Hepatocyte (in vitro differentiated cells and primary cell): ENCODE measurements around a stretch of chr21.

GRCh38 chr21:32448579-32449055, 36.1 kb downstream of the EVA1C start:
- RAMPAGE, long total RNA: no peak
- RRBS: no CpG with 5 or more reads among the region's 3 CpGs

DNA sequence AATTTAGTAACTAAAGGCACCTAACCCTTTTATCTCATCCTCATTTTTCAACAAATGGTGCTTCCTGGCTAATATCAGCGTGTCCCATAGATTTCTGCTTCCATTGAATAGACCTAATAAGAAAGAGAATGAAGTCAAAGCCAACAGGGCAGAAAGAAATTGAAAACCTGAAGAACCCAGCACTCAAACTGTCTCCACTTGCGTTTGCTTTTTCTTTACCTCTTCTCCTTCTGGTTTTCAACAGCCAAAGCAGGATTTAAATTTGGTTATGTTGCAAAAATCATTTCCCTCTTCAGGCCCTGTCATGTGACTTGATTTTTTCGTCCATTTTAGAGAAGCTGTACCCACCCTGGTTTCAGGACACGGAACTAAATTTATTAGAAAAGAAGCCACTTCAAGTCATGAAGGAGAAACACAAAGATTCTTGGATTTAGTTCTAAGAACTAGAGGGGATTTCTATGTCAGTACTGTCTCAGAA, 965 bp upstream of the SYNJ1 start:
- RAMPAGE, long total RNA: no peak
- RRBS: no CpG with 5 or more reads among the region's 4 CpGs

- RAMPAGE, long total RNA: no peak
- RRBS: no CpG with 5 or more reads among the region's 17 CpGs
Measured at GRCh38 chr21:32771965-32772423, 439 bp upstream of the PAXBP1 start.

DNA sequence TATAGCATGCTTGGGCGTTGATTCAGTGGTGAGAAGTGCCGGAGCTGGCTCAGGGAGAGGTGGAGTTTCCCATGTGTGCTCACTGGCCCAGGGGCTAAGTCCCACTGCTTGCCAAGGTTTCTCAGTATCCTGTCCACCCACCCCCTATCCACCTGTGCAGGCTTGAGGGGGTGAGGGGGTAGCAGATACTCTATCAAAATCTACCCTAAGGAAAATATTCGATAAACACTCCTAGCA, 1.2 kb downstream of the IFNAR2 start:
- RAMPAGE, long total RNA: no peak
- RRBS: no CpG with 5 or more reads among the region's 3 CpGs

DNA sequence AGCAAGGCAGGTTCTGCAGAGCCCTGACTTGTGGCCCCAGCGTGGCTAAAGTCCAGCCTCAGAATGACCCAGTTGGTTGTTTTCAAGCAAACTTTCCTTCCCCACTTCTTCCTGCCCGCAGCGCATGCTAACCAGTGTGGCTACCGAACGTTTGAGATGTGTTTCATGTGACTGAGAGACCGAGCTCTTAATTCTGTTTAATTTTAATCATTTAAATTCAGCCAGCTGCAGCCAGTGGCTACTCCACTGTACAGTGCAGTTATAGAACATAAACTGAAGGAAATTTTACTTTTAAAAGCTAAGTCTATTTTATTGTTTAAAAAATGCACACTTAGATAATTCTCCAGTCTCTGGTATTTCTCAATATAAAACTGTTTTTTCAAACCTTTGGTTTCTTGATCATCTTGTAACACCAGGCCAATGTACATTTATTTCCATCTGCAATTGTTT, 6.0 kb upstream of the IL10RB start:
- RAMPAGE, long total RNA: no peak
- RRBS: no CpG with 5 or more reads among the region's 6 CpGs

- RAMPAGE, long total RNA: no peak
- RRBS: no CpG with 5 or more reads among the region's 8 CpGs
Measured at GRCh38 chr21:33282886-33283486, 16.8 kb downstream of the IL10RB start.

GRCh38 chr21:33286086-33286745, 20.0 kb downstream of the IL10RB start:
- RAMPAGE, long total RNA: no peak
- RRBS: no CpG with 5 or more reads among the region's 17 CpGs

- RAMPAGE, long total RNA: no peak
- RRBS: no CpG with 5 or more reads among the region's 4 CpGs
Measured at GRCh38 chr21:33326618-33326916, 1.8 kb downstream of the IFNAR1 start.

- RAMPAGE, long total RNA: no peak
- RRBS: no CpG with 5 or more reads among the region's 5 CpGs
Measured at GRCh38 chr21:33379770-33380547, 23.3 kb upstream of the IFNGR2 start.

DNA sequence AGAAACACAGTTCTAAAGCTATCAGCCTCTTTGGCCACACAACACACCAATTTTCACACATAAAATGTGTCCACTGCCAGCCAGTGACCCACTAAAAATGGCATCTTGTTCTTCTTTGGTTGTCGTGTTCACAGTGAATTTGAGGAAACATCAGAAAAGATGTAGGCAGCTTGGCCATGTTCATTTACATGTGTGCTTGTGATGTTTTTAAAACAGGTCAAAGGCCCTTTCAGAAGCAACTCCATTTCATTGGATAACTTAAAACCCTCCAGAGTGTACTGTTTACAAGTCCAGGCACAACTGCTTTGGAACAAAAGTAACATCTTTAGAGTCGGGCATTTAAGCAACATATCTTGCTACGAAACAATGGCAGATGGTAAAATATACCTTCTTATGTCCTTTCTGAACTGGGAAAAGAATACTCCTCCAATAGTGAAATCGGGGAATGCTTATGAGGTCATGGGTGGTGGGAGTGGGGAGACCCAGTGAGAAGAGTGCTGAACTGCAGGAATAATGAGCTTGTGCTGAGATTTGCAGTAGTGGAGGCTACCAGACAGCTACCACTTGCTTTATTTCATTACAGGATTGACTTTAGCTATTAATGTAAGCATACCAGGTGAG, 28.9 kb downstream of the IFNGR2 start:
- RAMPAGE, long total RNA: no peak
- RRBS: no CpG with 5 or more reads among the region's 4 CpGs

GRCh38 chr21:33557240-33557752, 14.5 kb downstream of the SON start:
- RAMPAGE, long total RNA: no peak
- RRBS: no CpG with 5 or more reads among the region's 19 CpGs

GRCh38 chr21:33645099-33645563, 2.8 kb downstream of the ITSN1 start:
- RAMPAGE, long total RNA: no peak
- RRBS: no CpG with 5 or more reads among the region's 3 CpGs

- RAMPAGE, long total RNA: no peak
- RRBS: no CpG with 5 or more reads among the region's 14 CpGs
Measured at GRCh38 chr21:33760411-33761624, 118.5 kb downstream of the ITSN1 start.

DNA sequence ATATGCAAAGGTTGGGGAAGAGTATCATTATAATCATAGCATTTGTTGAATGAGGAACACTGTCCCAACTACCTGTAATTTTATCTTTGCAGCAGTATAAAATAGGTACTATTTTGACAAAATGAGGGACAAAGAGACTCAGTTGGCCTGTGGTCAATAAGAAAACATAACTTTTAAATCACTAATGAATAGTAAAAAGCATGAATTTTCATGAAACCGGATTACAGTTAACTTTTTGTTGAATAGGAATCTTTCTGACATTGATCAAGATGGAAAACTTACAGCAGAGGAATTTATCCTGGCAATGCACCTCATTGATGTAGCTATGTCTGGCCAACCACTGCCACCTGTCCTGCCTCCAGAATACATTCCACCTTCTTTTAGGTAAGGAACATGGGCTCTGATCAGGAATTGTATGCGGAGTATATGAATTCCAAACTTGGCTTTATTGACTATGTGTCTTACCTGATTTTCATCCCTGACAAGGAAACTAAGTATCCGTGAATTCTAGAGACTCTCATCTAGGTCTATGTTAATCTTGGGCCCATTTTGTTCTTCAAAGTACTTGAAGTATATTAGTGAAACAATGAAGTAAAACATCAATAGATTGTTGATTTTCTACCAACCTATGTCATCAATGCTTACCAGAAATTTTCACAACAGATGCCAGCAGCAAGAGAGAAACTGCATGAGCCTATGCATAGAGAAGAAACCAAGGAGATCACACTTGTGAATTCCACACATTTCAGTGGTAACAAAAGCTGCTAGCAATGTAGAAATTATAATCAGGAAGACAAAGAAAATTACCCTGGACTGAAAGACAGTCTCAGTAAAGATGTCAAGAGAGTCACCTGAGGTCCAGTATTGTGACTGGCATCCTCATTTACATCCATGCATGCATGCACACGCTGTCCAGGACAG, 123.6 kb downstream of the ITSN1 start:
- RAMPAGE, long total RNA: no peak
- RRBS: no CpG with 5 or more reads among the region's 4 CpGs

- RAMPAGE, long total RNA: no peak
Measured at GRCh38 chr21:33811533-33811800, 104.1 kb downstream of the ATP5PO start.

DNA sequence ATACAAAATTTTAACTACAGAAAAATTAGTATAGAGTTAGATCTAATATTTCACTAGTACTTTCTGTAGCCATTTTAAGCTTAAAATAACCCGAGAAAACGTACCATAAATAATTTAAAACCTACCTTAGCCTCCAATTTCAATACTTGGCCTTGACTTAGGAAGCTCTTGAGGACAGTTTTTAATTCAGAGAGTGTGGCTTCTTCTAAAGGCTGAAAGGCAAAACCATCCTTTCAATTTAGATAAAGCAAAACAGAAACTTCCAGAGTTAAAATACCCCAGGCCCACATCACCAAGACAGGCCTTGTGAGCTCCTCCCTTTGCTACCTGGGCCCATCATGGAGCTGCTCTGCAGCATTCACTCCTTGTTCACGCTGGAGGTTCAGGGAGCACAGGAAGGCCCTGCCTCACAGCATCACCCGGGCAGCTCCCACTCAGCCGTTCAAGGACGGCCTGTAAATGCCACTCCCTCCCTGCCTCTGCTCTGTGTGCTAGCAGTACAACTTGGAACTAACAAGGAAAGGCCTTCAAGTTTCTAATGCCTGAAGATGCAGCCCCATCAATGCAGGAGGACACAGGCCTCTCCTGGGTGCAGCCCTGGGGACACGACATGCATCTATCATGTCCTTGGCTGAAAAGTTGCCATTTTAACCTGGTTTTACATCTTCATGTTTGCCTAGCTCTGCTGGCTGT, 11.6 kb downstream of the ATP5PO start:
- RAMPAGE, long total RNA: no peak
- RRBS: no CpG with 5 or more reads among the region's 7 CpGs

GRCh38 chr21:33931086-33931313, 15.4 kb upstream of the ATP5PO start:
- RAMPAGE, long total RNA: no peak
- RRBS: no CpG with 5 or more reads among the region's 12 CpGs

- RAMPAGE, long total RNA: no peak
- RRBS: no CpG with 5 or more reads among the region's 17 CpGs
Measured at GRCh38 chr21:33975992-33976833, 60.6 kb upstream of the ATP5PO start.

DNA sequence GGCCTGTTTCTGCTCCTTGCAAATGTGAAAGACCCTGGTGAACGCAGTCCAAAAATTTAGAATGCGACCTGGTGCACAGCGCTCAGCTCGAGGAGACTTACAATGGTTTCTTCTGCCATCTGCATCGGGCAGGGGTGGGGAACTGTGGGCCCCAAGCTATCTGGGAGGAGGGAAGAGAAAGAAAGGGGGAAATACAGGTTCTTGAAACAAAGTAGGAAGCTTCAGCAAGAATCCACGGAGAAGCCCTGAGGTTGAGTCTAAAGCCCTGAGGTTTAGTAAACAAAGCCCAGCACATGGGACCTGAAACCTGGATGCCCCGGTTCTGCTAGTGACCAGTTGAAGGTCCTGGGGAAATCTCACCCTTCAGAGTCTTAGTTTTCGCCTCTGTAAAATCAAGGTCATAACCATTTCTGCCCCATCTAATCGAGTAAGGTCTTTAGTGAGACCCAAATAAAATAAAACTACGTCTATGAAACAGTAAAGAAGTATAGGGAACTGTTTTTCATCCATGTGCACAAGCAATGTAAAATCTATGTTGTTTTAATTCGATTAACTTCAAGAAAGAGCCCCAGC, 129.7 kb downstream of the MRPS6 start:
- RAMPAGE, long total RNA: no peak
- RRBS: no CpG with 5 or more reads among the region's 11 CpGs

- RAMPAGE, long total RNA: no peak
- RRBS: no CpG with 5 or more reads among the region's 6 CpGs
Measured at GRCh38 chr21:34333356-34333742, 30.5 kb upstream of the KCNE2 start.